Metastatic Pancreatic Carcinoma in the Ovary (tissue), 1 donor: ENCODE measurements around a stretch of chr15.

- PRO-cap, result bidirectional peak, plus-strand start at chr15:40439682, minus-strand start at chr15:40439630; bidirectional peak, plus-strand start at chr15:40440090, minus-strand start at chr15:40440049
Observed at GRCh38 chr15:40439209-40440183, 1.3 kb upstream of the BAHD1 start.

DNA sequence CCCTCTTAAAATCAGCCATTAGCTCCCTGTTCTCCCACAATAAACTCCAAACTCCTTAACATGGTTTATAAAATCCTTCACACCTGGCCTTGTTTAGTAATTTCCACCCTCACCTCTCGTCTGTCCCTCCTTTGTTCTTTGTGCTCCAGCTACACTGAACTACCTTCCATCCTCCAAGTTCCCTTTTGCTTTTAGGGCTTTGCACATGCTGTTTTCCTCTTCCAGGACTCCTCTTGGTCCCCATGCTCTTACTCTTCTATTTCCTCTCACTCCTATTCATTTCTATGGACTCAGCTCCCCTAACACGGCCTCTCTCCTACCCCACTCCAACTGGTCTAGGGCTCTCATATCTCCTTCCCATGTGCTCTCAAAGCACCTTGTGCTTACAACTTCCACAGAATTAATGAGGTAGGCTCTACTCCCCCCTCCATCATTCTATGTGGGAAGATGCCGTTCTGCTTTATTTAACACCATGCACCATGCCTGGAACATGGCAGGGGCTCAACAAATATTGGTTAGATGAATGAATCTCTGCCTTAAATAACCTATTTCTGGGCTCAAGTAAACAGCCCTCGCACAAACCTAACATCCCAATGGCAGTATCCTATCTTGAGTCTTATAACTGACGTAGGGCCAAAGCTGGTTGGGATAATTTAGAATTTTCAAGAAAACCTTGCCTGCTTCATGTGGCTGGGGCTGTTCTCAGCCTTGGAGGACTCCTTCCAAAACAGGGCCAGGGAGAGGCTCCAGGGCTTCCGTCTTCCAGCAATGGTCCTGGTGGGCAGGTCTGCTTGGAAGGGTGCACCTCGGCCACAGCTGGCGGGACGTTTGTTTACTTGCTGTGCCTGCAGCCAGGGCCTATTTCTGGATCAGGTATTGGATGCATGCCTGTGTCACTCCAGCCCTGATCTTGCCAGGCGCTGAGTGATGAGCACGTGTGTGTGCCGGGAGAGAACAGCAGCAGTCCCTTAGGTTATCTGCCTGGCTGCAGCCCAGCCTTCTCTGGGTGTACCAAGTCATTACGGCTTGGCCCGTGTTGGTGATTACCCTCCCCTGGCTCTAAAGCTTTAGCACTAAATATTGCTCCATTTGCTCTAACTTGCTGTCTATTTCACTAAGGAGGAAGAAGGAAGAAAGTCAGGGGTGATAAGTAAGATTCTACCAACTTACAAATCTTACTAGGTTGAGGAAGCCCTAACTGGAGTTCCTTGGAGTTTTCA lies 15.3 kb downstream of the CCDC32 start:
- PRO-cap, result no peak

- PRO-cap, result no peak
Observed at GRCh38 chr15:40649932-40650428, 45.0 kb upstream of the RAD51 start.

GRCh38 chr15:40744209-40744599 lies 10.8 kb downstream of the RMDN3 start:
- PRO-cap, result no peak

DNA sequence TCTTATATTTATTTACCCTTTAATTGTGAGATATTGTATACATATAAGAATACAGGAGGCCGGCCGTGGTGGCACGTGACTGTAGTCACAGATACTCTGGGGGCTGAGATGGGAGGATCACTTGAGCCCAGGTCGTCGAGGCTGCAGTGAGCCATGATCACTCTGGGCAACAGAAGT lies 772 bp upstream of the RMDN3 start:
- PRO-cap, result no peak

- PRO-cap, result no peak
Observed at GRCh38 chr15:40766724-40767375, 2.9 kb upstream of the C15orf62 start.

DNA sequence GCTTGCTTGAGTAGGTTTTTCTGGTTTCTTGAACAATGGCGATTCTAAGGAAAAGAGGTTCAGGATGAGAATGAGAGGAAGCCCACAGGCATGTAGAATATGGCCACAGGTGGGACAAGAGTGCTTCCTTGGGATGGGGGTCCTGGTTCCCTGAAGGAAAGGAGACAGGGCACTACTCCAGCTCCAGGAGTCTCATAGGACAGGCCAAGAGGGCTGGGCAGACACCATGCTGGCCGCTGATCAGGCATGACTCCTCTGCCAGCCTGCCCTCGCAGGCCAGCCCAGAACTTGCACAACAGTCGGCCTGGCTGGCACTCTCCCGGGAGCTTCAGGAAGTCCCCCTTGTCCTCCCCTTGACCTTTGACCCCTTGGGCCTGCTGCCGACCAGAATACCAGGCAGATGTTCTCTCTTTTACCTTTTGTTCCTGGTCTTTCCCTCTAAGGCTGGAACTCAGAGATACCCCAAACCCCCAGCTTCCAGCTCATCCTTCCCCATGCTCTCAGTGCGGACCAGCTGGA lies 15.4 kb downstream of the VPS18 start:
- PRO-cap, result no peak

- PRO-cap, result no peak
Observed at GRCh38 chr15:40914876-40915514, 14.1 kb upstream of the DLL4 start.

GRCh38 chr15:40926853-40927328 lies 2.2 kb upstream of the DLL4 start:
- PRO-cap, result no peak

DNA sequence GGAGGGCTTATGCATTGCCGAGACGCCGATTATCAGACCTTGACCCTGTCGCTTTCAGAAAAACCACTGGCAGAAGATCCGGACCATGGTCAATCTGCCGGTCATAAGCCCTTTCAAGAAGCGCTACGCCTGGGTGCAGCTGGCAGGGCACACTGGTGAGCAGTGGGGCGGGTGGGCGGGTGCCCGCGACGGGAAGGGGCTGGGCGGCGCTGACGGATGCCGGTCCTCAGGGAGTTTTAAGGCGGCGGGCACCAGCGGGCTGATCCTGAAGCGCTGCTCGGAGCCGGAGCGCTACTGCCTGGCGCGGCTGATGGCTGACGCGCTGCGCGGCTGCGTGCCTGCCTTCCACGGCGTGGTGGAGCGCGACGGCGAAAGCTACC lies 7.7 kb downstream of the ITPKA start:
- PRO-cap, result no peak

- PRO-cap, result no peak
Observed at GRCh38 chr15:41503334-41503875, 9.7 kb downstream of the ITPKA start.

- PRO-cap, result no peak
Observed at GRCh38 chr15:41511166-41512437, 2.0 kb downstream of the LTK start.

DNA sequence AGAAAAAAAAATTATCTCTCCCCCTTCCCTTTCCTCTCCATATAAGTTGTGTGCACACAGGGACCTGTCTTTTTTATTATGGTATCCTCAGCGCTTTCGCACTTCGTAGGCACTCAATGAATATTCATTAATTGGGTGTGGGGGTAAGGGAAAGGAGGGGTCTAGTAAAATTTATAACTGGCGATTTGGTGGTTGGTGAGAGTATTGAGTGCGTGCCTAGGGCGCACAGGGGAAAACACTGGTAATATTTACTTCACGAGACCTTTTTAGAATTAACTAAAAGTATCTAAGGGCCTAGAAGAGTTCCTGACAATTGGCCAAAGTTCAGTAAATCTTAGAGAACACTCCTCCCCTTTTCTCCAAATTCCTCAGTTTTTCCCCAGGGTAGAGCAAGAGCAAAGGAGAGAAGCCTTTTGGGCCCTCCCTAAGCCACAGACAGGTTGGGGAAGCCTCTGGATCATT lies 25.7 kb downstream of the TYRO3 start:
- PRO-cap, result no peak

DNA sequence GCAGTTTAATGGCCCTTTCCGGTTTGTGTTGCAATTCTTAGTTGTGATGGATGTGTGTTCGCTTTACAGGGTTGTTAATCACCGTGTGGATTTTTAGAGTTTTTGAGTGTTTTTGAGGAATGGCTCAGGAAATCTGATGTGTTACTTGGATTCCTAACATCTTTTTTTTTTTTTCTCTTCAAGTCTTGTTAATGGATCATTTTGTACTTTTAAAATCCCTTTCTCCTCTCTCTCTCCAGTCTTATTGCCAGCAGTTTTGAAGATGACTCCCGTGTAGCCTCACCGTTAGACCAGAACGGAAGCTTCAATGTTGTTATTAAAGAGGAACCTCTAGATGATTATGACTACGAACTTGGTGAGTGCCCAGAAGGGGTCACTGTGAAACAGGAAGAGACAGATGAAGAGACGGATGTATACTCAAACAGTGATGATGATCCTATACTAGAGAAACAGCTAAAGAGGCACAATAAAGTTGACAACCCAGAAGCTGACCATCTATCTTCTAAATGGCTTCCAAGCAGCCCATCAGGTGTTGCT lies 78.4 kb upstream of the MAPKBP1 start:
- PRO-cap, result no peak

GRCh38 chr15:41766992-41768031 lies 7.0 kb upstream of the MAPKBP1 start:
- PRO-cap, result no peak

GRCh38 chr15:41831001-41831669 lies 3.2 kb downstream of the JMJD7 start:
- PRO-cap, result no peak

DNA sequence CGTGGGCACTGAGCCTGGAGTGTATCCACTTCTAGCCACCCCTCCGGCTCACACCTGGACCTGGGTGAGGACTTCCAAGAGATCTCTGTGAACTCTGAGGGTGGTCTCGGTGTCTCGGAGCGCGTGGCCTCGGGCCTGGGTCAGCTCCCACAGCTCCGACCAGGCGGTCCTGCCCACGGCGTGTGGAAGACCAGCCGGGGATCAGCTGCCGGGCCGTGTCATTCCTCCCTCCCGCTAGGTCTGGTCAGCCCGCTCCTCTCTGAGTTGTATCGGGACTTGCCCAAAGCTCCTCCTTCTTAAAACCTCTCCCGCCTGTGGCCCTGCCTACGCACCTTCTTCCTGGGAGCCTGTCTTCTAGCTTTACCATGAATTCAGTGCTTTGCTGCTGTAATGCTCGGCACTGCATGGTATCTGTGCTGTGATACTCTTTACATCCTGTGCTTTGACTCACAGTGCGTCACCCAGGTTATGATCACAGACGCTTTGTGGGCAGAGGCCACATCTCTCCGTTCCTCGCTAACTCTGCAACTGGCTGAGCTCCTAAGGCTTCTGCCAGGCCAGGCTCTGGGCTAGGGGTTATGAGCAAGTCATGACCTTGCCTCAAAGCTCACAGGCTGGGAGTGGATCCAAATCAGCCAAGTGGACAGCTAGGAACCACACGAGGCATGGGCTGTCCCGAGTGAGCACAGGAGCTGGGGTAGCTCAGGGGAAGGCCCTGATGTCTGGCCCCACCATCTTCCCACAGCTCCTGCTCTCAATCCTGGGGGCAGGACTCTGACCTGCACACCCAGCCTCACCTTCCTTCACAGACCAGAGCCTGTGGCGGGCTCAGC lies 23.2 kb downstream of the SPTBN5 start:
- PRO-cap, result no peak

- PRO-cap, result no peak
Observed at GRCh38 chr15:41897175-41898259, 3.7 kb upstream of the SPTBN5 start.

- PRO-cap, result no peak
Observed at GRCh38 chr15:41918444-41919072, 24.7 kb upstream of the SPTBN5 start.

- PRO-cap, result no peak
Observed at GRCh38 chr15:41937606-41938083, 34.7 kb downstream of the EHD4 start.